ENCODE measurements around a stretch of chr6.

DNA sequence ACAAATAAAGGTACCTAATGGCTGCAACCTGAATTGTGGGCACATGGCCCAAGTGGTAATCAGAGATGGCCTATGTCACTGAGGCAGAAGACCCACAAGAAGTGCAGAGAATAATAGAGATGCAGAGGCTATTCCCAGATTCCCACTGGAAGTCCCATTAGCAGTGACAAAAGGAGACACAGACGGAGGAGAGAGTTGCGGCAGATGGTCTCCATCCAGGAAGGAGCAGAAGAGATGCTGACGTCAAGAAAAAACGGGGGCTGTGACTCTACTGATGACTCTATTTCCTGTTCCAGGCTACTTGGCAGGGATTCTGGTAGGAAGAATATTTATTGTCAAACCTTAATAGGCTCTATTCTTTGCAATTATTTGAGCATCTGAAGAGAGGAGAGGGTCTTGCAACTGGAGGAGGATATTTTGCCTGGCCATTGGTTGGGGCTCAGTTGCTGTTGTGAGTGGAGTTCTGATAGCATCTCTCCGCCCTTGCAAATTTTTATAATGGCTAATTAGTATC lies 246.0 kb upstream of the ECI2 start:
- RRBS: no CpG with 5 or more reads among the region's 5 CpGs

GRCh38 chr6:4647271-4647955 lies 128.8 kb upstream of the CDYL start:
- RRBS: 6% methylated on average over 2 of the region's 17 CpGs

GRCh38 chr6:4804968-4805795 lies 29.0 kb downstream of the CDYL start:
- RRBS: 94% methylated on average over 4 of the region's 10 CpGs

DNA sequence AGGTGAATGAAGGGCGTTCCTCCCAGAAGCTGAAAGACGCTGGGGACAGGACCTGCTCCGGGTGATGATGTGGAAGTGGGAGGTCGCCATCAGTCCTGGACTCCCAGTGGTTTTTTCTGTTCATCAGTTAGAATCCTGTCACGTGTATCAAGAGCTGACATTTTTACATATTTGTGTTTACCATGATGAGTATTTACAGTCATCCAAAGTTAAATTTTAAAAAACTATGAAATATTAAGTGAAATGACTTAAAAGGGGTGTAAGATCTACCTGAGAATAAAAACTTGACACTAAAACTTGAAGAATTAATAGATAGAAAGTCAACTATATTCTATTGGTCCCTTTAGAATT lies 7.8 kb upstream of the PPP1R3G start:
- RRBS: no CpG with 5 or more reads among the region's 5 CpGs

- RRBS: no CpG with 5 or more reads among the region's 12 CpGs
Observed at GRCh38 chr6:5456863-5457553, 195.7 kb downstream of the FARS2 start.

DNA sequence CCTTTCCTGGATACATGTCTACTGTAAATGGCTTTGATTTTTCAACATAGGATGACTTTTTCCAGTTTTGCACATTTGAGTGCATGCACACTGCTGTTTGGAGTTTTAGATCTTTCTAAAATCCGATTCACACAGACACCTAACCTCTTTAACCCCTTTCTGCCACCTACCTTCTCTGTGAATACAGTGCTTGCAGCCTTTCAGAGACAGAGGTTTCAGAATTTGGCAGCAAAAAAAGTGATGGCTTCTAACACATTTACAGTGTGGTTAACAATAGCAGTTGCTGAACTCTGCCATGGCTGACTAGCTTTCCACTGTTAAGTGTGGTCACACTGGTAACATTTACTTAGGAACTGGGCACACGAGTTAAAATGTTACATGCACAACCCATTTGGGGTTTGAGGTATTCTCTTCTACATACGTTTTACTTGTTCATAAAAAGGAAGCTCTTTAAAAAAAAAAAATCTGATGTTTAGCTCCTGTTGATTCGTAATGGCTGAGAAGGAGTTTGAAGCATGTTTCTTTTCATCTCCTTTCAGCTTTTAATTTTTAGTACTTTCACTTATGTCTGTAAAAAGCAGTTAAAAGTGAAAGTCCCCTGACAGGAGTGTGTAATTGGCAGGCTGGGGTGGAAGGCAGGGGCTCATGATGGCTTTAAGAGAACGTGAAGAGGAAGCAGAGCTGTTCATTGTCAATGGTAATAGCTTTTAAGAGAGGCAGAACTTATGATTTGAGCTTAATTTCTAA lies 245.8 kb downstream of the FARS2 start:
- RRBS: no CpG with 5 or more reads among the region's 5 CpGs

DNA sequence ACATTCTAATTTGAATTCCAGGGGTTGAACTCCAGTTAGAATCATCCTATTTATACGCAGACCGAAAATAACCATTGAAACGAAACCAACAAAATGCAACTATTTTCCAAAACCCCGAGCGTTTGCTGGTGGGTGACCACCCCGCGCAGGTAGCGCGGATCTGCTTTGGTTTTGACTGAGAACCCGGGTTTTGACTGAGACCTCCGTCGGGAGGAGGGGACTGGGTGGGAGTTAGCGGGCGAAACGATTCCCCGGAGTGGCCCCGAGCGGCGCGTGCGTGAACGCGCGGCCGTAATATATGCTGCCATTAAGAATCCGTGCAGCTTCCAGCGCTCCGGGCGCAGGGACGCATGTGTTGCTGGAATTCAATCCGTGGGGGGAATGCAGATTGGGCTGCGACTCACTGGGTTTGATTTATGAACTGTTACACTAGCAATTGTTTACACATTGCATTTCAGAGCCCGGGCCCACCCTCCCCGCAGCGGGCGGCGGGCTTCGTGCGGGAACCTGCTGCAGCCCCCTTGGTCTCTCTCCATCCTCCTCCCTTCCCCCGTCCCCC lies 10.0 kb downstream of the NRN1 start:
- RRBS: 2% methylated on average over 18 of the region's 40 CpGs

DNA sequence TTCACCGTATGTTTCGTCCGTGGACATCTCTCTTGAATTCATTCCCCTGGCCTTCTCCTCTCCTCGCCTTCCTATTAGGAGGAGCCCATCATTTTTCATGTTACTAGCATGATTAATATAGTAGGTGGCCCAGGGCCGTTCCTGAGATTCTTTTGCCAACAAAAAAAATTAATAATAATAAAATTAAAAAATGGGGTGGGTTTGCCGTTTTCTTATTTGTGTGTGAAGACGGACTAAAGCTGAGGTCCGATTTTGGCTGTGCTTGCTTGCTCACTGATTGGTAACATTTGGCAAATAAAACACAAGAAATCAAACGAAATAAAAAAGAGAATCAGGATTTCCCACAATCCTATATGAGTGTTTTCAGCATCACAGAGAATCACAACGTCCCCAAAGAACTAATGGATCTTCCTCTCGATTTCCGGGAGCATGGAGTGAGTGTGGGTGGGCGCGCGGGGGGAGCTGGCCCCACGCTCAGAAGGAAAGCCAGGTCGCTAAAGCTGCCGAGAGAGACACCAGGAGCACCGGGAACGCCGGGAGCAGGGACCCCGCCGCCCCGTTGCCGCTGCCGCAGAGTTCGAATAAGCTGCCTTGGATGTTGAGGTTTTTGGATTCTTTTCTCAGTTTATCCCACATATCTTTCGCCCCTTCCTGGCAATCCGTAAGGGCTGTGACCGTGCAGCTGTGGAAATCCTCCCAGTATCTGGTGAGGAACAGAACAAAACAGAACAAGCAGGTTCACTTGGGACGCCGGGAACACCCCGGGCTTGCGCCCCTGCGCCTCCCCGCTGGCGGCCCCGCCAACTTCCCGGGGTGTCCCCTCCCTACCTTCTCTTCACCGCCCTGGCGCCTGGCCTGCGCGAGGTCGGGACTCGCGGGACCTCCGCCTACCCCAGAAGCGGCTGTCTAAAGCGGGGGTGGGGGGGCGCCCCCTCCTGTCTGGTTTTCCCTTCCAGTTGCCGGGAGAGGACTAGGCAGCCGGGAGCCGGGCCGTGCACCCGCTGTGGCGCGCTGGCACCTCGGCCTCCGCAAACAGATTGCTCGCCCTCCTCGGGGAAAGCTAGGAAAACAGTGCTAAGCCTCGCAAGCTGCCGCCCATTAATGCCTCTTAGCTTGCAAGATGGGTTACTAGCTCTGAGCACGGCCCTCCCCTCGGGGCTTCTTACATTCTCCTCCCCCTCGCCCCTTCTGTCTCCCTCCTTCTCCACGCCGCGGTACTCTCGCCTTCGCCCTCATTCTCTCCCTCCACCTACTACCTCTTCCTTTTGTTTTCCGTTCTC lies 7.8 kb downstream of the NRN1 start:
- RRBS: 4% methylated on average over 14 of the region's 72 CpGs

- RRBS: 34% methylated on average over 1 of the region's 4 CpGs
Observed at GRCh38 chr6:6494673-6494951, 93.9 kb upstream of the LY86 start.

DNA sequence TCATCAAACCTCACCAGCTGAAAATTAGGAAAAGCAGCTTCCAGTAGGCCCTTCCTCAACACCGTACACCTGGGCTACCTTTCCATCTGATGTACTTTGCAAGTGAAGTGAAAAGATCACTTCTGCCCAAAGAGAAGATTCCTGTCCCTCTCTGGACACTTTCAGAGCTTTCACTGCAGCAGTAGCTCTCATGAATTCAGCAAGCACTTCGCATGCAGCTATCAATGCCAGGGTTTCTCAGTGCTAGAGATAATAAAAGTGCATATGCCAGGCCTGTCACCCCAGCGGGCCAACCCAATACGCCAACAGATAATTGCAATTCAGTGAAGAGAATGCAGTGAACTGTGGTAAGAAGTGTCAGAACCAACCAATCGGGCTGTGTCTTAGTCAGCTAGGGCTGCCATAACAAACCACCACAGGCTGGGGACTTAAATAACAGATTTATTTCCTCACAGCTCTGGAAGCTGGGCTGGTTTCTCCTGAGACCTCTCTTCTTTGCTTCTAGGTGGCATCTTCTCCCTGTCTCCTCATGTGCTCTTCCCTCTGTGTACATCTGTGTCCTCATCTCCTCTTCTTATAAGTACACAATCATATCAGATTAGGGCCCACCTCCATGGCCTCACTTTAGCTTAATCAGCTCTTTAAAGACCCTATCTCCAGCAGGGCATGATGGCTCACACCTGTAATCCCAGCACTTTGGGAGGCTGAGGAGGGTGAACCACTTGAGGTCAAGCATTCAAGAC lies 833 bp downstream of the LY86 start:
- RRBS: no CpG with 5 or more reads among the region's 5 CpGs

DNA sequence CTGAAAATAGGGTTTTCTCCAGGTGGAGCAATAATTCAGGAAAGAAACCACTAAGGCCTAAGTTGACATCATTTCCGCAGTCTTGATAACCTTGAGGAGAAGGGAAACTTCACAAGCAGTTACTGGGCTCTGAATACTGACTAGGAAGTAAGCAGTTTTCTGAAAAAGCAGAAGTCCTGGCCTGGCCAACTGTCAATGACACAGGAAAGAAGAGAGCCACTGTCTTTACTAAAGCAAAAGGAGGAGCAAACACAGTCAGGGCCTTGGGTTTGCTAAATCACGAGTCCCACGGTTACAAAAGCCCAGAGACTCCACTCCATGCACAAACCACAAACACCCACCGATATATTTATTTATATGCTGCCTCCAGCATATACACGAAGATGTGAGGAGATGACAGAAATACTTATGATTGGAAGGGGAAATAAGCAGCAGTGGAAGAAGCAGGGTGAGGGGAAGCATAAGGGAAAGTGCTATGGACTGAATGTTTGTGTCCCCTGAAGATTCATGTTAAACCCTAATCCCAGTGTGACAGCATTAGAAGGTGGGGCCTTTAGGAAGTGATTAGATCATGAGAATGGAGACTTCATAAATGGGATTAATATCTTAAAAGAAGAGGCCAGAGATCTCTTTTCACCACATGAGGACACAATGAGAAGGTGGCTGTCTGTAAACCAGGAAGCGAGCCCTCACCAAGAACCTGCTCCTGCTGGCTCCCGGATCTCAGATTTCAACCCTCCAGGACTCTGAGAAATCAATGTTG lies 3.7 kb downstream of the LY86 start:
- RRBS: no CpG with 5 or more reads among the region's 7 CpGs

GRCh38 chr6:6656288-6656764 lies 67.8 kb downstream of the LY86 start:
- RRBS: no CpG with 5 or more reads among the region's 3 CpGs

DNA sequence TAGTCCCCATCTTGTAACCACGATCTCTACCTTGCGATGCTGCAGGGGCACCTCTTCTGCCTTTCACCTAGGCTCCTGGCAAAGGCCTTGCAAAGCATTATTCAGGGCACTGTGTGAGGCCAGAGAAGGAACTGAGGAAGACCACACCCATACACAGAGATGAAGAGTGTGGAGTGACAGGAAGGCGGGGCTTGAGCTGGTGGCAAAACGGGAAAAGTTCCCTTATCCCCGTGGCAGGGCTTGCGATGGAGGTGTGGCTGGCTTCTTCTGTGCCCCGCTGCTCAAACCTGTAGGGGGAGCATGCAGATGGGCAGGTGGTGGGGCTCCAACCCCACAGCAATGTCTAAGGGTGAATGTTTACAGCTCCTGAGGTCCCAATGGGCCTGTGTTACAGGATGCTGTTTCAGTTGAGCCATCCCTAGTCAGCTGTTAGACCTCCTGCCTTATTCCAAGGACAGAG lies 105.8 kb downstream of the LY86 start:
- RRBS: no CpG with 5 or more reads among the region's 7 CpGs

GRCh38 chr6:6696618-6697288 lies 108.2 kb downstream of the LY86 start:
- RRBS: no CpG with 5 or more reads among the region's 8 CpGs

DNA sequence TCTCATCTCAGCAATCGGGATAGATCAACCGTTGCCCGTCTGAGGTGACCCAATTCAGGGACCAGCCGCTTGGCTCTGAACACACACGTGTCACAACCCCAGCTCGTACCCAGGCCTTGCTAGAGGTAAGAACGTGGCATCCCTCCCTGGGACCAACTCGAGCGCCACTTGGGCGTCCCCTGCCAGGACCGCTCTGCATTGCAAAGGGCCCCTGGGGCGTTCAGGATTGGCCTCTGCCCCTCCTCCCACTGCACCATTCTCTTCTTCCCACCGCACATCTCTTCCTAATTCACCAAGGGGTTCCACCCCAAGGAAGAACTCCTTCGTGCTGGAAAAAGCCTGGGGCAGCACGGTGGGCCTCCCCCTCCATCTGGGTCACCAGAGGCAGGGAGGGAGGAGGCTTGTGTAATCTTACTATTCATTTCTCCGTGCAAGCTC lies 136.7 kb downstream of the LY86 start:
- RRBS: no CpG with 5 or more reads among the region's 16 CpGs

GRCh38 chr6:6725692-6726189 lies 137.2 kb downstream of the LY86 start:
- RRBS: no CpG with 5 or more reads among the region's 10 CpGs

DNA sequence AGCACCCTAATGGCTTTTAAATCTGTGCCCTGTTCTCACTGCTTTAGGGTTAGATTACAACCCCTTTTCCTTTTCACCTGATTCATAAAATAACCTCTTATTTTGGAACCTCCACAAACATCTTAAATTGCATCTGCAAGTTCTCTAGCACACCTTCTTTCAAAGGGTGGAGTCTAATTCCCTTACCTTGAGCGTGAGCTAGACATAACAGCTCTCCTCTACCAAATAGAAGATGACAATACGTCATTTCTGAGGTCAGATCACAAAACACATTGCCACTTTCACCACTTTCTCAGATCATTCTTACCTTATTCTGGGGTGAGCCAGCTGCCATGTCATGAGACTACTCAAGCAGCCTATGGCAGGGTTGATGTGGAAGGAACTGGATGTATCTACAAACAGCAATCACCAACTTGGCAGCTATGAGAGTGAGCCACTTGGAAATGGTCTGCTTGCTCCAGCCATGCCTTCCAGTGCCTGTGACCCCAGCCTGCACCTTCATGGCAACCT lies 150.3 kb downstream of the LY86 start:
- RRBS: no CpG with 5 or more reads among the region's 2 CpGs

DNA sequence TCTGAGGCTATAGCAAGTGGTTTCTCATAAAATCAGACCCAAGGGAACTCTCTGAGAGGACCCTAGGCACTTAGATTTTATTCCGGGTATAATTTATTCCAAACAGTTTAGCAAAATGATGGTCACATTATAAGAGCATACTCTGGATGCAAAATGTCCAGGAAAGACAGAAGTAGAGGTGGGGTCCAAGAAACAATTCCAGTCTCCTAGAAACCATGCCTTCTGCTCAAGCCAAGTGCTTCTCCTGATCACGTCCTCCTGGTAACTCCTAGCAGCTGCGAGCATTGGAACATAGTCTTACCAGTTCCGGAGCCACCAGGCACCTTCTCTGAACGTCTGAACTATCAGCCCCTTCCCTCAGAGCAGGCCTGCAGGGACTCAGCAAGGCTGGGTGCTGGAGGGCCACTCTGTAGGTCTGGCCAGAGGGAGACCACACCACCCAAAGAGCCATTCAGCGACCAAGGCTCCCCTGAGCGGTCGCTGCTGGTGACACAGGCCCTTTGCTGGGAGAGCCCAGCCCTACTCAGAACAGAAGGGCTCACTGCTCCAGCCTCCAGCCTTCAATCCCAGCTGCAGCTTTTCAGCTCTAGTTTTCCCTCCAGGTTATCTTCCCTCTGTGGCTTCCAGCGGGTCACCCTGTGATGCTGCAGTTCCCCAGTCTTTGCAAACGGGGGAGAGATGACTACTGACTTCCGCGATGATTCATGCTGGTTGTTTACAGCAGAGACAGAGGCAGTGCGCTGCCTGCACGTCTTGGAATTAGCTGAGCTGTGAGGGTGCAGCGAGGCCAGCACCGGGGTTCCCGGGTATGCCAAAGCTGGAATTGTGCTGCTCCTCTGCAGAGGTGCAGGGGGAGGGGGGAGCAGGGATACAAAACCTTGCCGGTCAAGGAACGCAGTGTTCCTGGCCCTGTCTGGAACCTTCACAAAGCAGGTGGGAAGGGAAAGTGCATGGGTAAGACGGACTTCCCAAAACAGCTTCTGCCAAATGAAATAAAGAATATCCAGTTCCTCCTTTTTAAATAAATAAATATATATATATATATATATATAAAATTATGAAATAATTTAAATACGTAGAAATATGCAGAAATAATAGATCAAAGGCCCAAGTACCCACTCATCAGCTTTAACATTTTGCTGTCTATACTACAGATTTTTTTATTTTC lies 161.3 kb downstream of the LY86 start:
- RRBS: 49% methylated on average over 2 of the region's 21 CpGs

GRCh38 chr6:6753092-6753720 lies 164.7 kb downstream of the LY86 start:
- RRBS: no CpG with 5 or more reads among the region's 10 CpGs

- RRBS: no CpG with 5 or more reads among the region's 1 CpG
Observed at GRCh38 chr6:6799124-6799410, 210.5 kb downstream of the LY86 start.

Data from renal cortical epithelial cell (primary cell).